Peripheral blood mononuclear cell (primary cell): ENCODE measurements around a stretch of chr3.

GRCh38 chr3:197809124-197809894, 18.3 kb downstream of the LRCH3 start:
- PRO-cap, 8 experiments, result no peak in any of the 8 experiments

DNA sequence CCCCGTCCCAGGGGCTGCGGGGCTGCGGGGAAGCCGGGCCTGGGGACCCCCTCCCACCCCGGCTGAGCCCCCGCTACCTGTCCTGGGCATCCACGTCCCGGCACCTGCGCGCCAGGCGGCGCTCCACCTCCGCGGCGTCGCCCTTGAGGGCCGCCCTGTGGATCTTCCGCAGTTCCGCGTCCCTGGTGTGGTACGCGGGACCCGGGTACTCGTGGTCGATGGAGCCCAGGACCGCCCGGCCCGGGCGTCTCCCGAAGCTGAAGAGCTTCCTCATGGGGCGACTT, 120.2 kb downstream of the LMLN start:
- PRO-cap, 8 experiments, result no peak in any of the 8 experiments